SJSA1 (cell line): ENCODE data around the gene TMEM43.

GRCh38 chr3:12909193-12909895 is 68.0 kb upstream of the RPL32 start:
- RAMPAGE, long total RNA: no peak

- RAMPAGE, long total RNA: no peak
These were observed 72.1 kb upstream of the RPL32 start for GRCh38 chr3:12913311-12913973.

- RAMPAGE, long total RNA: no peak
These were observed 74.1 kb upstream of the RPL32 start for GRCh38 chr3:12915451-12915863.

DNA sequence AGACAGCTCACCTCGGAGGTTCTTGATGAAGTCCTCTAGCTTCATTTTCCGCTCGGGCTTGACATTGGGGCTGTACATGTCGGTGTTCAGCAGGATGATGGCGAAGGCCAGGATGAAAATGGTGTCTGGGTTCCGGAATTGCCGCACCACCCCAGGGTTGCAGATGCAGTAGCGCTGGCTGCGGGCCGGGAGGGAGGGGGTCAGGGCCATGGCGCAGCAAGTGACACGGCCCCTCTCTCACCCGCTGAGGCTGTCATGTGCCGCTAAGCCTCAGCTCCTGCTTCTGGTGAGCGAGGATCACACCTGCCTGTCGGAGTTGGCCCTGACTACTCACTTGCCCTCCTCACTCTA is 79.0 kb upstream of the RPL32 start:
- RAMPAGE, long total RNA: no peak

GRCh38 chr3:12923497-12923982 is 82.2 kb upstream of the RPL32 start:
- RAMPAGE, long total RNA: no peak

DNA sequence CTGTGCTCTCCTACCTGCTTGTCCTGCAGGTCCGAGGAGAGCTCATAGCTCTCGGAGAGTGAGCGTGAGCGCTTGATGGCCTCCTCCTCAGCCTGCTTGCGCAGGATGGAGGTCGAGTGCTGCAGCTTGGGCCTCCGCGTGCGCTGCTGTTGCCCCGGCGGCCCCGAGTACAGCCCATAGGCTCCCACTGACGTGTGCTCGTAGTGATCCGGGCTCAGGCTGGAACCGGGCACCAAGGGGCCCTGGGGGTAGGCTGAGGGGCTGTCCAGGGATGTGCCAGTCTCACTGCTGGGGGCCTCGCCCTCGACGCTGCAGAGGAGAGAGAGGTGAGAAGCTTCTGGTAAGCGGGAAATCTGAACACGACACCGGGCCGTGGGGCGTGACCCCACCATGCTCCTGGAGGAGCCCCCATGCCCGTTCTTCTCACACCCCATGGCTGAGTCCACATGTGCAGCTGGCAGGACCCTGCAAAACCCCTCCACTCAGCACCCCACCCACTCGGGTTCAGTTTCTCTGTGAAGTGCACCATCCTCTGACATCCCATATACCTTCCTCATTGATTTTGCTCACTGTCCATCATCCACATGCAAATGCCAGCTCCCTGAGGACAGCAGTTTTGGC is 100.3 kb upstream of the RPL32 start:
- RAMPAGE, long total RNA: no peak

- RAMPAGE, long total RNA: no peak
These were observed 107.0 kb upstream of the RPL32 start for GRCh38 chr3:12948110-12948996.

DNA sequence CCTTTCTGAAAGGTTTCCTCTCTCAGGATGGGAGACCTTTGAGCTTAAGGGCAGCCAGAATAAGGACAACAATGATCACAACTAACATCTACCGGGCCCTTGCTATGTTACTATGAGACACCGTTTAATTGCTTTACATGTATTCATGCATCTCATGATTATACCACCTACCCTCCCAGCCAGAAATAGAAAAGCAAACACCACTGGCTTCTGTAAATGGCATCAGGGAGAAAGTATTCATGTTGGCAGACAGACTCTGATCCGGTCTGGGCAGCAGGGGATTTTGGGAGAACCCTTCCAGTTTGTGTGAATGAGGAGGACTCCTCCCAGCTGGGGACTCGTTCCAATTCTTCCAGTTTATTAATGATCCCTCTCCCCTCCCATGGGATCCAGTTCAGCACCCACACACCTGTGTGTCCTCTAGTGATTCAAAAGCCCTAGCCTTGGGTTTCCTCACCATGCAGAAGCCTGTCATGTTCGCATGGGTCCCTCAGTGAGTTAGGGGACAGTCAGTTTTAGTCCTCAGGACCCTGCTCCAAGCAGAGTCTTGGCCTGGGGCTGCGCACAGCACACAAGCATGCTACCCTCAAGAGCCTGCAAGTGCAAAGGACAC is 111.0 kb downstream of the IQSEC1 start:
- RAMPAGE, long total RNA: no peak

DNA sequence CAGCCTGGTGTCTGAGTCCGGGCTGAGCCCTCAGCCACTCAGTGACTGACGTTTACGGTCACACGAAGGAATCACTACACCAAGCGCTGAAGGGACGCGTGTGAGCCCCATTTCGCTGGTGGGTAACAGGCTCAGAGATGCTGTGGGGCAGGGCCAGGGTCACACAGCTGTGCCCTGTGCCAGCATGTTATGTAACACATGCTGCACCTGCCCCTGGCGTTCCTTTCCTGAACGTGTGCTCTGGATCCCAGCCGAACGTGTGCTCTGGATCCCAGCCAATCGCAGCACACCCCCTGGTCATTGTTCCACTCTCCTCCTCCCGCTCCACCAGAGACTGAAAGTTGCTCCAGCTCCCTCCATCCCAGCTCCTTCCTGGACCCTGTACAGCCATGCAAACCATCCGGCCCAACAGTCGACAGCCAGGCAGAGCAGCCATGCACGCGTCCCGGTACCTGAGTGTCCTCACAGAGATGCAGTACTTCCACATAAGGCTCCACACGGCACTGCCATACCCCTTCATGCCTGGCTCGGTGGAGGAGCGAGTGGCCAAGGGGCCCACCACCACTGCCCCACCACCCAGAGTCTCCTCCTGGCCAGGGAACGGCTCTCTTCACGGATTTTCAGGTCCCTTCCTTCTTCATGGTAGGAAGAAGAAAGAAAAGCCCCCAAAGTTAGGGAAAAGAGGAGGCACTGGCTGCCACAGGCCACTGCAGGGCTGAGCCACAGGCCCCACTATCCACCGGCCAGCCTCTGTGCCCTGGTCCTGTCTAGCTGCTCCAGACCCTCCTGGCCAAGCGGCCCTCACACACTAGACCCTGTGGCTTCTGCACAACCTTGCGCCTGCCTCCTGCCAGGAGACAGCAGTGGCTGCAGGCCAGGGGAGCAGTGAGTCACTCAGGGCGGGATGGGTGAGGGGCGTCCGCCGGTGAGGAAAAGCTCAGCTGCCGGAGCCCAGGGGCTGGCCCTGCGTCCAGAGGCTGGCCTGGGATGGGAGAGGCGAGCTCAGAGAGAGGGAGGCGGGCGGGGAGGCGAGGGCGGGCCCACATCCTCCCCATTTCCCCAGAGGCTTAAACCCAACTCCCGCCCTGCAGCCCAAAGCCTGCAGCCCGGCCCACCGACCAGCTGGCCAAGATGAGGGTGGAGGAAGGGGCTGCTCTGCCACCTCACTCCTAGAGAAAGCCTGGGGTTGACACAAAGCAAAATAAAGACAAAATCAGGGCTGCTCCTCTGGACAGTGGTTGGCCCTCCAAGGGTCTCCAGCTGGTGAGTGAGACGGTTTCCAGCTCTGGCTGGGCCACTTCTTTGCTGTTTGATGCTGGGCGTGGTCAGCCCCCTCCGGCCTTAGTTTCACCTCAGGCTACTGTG is 51.2 kb downstream of the IQSEC1 start:
- RAMPAGE, long total RNA: no peak

GRCh38 chr3:13281121-13282307 is 138.6 kb downstream of the NUP210 start:
- RAMPAGE, long total RNA: no peak

GRCh38 chr3:13379190-13379781 is 40.8 kb downstream of the NUP210 start:
- RAMPAGE, long total RNA: no peak

DNA sequence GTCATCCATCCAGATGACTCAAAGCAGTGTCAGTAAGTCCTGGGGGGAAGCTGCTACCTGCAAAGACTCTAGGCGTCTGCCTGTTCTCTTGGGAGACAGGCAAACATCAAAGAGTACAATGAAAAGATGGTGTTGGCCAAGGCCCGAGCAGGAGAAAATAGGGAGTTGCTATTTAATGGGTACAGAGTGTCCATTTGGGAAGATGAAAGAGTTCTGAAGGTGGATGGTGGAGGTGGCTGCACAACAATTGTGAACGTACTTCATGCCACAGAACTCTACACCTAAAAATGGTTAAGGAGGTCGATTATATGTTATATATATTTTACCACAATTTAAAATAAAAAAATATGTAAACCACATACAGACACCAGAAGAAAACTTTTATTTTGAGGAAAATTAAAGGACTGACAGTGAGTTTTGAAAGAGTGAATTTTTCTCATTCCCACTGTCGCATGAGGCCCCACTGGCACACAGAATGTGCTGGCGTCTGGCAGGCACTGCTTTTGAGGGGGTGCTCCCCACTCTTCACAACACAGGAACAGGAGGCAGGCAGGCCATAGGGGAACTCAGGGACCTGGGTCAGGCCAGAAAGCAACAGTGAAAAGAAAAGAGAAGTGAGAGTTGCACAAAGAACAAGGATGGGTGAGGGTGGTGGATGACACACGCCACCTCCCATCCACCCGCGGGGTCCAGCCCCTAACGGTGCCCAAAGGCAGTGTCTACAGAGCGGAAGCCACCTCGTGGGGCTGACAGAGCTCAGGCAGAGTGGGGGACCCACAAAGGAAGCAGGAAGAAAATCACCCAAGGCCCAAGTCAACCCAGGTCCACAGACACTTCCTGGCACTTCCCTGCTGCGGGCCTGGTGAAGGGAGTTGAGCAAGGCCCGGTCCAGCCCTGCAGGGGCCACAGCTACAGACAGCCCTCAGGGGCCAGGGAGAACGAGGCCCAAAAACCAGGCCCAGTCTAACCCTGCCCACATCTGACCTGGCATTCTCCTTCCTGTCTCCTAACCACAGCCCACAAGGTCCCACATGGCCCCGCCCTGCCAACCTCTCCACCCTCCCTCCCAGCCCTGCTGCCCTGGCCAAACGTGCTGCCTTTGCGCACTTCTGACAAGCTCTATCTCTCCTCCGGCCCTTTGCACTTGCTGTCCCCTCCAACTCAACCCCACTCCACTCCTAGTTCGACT is 6.2 kb downstream of the NUP210 start:
- RAMPAGE, long total RNA: no peak

DNA sequence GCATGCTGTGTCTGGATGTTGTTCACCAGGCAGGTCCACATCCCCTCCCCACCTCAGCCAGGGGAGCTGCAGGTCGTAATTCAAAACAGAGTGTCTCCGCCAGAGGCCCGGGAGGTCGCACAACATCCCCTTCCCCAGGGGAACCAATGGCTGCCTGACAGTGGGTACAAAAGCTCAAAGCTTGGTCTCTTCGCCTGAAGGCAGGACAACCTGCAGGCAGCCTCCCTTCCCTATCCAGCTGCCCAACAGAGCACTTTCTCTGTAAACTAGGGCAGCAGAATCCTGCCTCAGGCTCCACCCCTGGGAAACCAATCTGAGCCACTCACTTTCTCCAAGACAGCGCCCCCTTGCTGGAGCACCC is 3.9 kb downstream of the NUP210 start:
- RAMPAGE, long total RNA: no peak

GRCh38 chr3:13484219-13484607 is 4.1 kb downstream of the HDAC11 start:
- RAMPAGE, long total RNA: no peak

DNA sequence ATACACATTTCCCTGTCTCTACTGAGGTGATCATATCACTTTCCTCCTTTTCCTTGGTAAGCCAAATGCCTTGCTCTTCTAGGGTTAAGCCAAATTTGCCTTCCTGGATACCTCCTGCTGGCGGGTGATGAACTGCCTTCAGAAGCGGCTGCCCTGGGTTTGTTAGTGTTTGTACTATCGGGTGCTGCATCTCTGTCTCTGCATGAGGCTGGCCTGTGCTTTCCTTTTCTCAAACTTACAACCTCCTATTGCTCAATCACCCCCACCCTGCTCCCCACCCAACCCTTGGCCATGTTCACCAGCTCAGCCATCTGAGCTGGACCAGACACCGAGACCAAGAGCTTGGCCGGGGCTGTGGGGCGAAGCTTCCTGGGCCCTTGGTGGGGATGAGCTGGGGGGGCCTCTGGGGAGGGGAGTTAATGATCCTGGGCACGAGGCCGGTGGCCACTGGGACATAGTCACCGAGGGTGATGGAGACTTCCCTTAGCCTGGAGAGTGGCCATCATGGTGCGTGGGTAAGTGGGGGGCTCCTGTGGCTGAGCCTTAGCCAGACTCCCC is 16.8 kb upstream of the FBLN2 start:
- RAMPAGE, long total RNA: no peak

DNA sequence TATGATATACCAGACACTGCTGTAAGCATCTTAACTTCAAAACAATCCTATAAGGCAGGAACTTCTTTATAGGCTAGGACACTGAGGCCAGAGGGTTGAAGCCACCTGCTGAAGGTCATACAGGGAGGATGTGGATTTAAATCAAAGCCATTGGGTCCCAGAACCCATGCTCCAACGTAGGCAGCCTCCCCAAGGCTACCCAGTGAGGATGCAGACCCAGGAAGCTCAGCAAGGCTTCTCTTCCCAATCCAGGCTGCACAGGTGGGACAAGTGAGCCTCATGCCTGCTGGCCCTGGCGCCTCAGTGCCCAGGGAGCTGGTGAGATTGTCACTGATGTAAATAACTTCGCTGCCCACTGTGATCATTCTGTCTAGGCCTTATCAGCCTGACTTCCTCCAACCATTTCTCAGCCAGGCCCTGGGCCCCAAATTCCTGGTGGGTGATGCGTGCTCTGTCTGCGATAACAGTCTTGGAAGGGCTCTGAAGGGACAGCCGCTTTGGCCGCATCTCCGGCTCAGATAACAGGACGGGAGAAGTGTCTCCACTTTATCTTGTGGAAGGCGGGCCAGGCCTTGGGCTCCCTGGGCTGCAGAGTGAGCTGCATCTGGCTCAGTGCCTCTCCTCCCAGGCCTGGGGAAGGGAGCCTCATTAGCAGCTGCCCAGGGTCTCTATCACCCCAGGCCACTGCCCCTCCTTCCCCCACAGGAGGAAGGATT is 2.3 kb upstream of the FBLN2 start:
- RAMPAGE, long total RNA: no peak

GRCh38 chr3:13553451-13553939 is 4.6 kb downstream of the FBLN2 start:
- RAMPAGE, long total RNA: no peak

DNA sequence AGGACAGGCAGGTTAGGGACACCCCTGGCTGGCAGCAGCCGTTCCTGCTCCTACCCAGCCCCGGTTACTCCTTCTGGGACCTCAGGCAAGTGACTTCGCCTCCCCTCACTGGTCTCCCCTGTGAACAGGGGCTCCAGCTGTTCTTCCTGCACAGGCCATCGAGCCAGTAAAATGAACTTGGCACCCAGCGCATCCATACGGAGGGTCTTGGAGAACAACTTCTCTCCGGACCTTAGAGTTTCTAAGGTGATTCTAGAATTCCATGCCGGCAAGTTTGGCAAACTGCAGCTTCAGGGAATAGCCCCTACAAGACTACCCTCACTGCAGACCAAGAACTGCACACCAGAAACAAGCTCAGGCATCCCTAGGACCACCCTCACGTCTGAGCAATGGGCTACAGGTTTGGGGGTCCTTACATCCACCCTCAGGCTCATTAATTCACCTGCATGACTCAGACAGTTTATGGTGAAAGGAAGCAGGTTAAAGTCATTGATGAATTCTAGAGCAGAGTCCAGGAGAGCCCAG is 90.6 kb downstream of the FBLN2 start:
- RAMPAGE, long total RNA: no peak

GRCh38 chr3:13890344-13891110 is 10.7 kb upstream of the WNT7A start:
- RAMPAGE, long total RNA: no peak

DNA sequence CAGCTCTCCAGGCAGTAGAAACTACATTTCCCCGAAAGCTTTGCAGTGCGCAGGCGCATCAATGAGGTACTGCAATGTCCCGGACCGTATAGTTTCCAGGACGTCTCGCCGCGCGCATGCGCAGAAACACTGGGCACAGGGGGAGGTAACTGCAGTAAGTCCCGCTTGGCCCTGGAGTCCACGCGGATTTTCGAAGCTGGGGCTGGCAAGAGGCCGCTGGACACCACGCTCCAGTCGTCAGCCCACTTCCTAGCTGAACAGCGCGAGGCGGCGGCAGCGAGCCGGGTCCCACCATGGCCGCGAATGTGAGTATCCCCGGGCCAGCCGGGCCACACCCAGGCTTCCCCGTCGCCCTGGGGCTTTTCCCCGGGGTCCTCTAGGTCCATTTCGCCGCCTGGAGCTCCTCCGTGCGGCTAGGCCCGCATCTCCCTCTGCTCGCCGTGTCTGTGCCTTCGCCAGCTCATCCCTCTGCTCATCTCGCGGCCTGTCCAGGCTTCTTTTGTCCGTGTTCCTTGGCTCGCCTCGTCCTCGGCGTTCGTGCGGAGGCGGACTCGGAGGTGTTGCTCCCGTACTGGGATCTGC is at the start of gene TMEM43:
TSS of gene TMEM43 (plus strand) at position 152 of the 582 bp plus-strand sequence.
- RAMPAGE, long total RNA: no peak